ENCODE data around the gene SEL1L2.

GRCh38 chr20:10433134-10433532 lies 889 bp downstream of the MKKS start:
- RRBS = no CpG with 5 or more reads among the region's 21 CpGs

GRCh38 chr20:10555918-10556479 lies 117.8 kb downstream of the JAG1 start:
- RRBS = no CpG with 5 or more reads among the region's 5 CpGs

DNA sequence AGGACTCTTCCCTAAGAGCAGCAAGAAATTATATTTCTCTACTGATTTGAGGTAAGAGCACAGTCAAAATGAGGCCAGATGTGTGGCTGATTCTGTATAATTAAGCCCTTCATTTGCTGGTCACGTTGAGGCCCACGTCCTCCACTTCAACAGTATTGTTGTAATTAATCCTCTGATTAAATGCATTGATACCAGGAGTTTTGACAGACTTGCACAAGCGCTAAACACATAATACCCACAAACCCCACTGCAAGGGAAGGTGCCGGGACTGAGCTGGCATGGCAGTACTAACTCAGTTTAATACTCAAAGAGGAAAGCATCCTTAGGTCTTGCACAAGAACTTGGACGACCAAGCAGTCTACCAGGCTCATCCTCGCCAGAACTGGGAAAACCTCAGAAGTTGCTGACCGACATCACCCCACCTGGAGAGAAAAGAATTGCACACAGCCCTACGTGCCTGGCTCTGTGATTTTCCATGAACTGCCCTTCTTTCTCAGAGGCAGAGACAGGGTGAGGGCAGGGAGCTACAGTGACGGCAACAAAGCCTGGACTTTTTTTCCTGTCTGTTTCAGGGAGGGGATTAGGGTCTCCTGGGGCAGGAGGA lies 8.2 kb downstream of the JAG1 start:
- RRBS = no CpG with 5 or more reads among the region's 9 CpGs

DNA sequence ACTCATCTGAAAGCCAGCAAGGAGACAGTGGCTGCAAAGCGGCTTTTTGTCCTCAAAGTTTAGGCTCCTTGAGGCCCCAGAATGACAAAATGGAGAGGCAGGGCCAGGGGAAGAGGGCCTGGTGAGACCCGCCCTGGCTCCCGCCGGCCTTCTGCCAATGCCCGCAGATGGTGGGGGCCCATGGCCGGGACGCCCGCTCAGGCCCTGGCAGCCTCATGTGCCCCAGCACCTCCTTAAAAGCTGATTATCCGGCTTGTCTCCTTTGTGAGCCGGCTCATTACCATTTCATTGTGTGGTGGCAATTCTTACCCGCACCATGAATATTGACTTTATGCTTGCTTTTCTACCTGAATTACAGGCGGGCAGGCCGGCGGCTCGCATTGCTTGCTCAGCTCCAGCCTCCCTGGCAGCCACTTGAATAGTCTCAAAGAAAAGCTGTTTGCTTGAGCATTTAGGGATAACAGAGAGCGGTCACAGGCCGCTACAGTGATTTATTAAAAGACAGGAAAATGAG lies 119.9 kb upstream of the JAG1 start:
- RRBS = 55% methylated on average over 4 of the region's 17 CpGs

DNA sequence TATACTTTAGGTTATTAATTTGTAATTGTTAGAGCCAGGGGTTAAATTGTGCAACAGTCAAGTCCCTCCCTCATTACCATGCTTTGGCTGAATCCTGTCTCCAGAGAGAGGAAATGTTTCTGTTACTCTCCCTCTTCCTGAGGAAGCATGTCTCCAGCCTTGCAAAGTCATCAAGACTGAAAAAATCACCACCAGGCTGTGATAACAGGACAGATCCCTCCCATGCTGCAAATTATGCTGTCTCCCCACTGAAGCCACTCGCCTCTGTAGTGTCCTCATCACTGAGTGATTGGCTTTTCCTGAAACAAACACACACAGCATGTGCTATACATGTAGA lies 289.9 kb upstream of the JAG1 start:
- RRBS = no CpG with 5 or more reads among the region's 1 CpG

DNA sequence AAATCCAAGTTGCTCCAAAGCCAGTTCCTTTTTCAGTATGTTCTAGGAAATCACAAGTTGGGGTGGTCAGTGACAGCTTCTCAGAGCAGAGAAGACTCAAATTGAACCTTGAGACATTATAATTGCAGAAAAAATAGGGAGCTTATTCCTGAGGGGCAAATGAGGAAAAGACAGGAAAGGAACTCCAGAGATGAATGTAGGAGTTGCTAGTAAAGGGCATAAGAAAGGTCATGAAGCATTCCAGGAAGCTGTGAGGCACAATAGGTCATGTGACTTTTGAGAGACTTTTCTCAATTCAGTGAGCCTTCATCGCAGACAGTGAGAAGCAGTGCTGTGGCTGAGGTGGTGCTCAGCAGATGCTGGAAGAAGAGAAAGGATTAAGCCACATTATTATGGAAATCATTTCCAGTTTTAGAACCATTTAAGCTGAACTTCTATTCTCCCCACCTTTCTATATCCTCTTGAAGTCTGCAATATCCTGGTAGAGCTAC lies 4.1 kb downstream of the SPTLC3 start:
- RRBS = no CpG with 5 or more reads among the region's 1 CpG

DNA sequence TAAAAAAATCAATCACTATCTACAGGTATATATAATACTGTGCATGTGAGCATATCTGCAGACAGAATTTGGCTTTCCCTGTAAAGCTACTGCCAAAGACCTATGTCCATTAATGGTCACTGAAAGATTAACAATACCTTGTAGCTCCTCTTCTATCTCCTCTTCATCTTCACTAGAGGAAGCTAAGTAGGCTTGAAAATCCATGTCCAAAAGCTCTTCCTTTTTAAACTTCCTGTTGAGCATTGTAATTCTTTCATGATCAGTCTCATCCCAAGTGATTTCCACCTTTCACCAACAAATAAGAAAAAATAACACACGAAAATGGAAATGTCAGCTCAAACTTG lies 18.1 kb downstream of the ESF1 start:
- RRBS = no CpG with 5 or more reads among the region's 1 CpG

GRCh38 chr20:13775842-13776395 lies 8.8 kb downstream of the ESF1 start:
- RRBS = no CpG with 5 or more reads among the region's 4 CpGs

DNA sequence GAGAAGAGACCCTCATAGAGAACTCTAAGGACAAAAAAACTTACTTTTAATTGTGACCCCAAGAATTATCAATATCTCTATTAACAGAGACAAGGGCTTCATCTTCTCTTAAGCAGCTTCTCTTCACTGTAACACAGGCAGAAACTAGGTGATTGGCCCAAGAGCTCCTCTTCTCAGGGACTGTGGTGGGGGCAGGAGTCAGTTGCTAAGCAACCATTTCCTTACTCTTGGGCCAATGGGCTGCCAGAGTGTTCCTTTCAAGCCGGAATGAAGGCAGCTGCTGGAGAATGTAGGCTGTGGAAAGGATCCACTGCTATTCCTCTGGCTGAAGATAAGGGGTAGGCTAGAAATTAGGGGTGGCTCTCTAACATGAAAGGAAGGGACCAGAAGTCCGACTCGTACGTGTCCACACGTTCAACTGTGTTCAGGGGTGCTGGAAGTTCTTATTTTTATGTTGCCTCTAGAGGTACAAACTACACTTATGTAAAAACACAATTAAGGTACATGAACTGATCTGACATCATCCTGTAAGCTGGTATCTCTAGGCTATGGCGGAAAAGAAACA lies at the start of gene SEL1L2:
Gene SEL1L2 (minus strand): TSS at position 182 of the 565 bp plus-strand sequence.
- RRBS = no CpG with 5 or more reads among the region's 6 CpGs

GRCh38 chr20:14334316-14334960 lies 3.0 kb downstream of the FLRT3 start:
- RRBS = no CpG with 5 or more reads among the region's 3 CpGs

- RRBS = no CpG with 5 or more reads among the region's 3 CpGs
Measured at GRCh38 chr20:15937268-15937663, 636.0 kb downstream of the KIF16B start.

GRCh38 chr20:16040591-16041467 lies 532.4 kb downstream of the KIF16B start:
- RRBS = no CpG with 5 or more reads among the region's 4 CpGs

- RRBS = no CpG with 5 or more reads among the region's 1 CpG
Measured at GRCh38 chr20:16569471-16569871, 3.8 kb downstream of the KIF16B start.

DNA sequence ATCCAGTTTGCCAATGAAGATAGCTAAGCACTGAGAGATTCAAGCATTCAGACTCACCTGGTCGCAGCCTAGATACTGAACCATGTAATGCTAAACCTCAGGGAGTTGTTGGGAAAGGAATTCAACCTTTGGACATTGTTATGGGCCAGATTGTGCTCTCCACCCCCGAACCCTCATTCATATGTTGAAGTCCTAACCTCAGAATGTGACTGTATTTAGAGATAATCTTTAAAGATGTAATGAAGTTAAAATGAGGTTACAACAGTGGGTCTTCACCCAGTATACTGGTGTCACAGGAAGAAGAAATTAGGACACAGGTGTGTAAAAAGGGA lies 13.9 kb upstream of the KIF16B start:
- RRBS = no CpG with 5 or more reads among the region's 2 CpGs

- RRBS = no CpG with 5 or more reads among the region's 3 CpGs
Measured at GRCh38 chr20:17562618-17563137, 7.2 kb upstream of the DSTN start.

- RRBS = no CpG with 5 or more reads among the region's 7 CpGs
Measured at GRCh38 chr20:17571069-17571467, 1.2 kb downstream of the DSTN start.

DNA sequence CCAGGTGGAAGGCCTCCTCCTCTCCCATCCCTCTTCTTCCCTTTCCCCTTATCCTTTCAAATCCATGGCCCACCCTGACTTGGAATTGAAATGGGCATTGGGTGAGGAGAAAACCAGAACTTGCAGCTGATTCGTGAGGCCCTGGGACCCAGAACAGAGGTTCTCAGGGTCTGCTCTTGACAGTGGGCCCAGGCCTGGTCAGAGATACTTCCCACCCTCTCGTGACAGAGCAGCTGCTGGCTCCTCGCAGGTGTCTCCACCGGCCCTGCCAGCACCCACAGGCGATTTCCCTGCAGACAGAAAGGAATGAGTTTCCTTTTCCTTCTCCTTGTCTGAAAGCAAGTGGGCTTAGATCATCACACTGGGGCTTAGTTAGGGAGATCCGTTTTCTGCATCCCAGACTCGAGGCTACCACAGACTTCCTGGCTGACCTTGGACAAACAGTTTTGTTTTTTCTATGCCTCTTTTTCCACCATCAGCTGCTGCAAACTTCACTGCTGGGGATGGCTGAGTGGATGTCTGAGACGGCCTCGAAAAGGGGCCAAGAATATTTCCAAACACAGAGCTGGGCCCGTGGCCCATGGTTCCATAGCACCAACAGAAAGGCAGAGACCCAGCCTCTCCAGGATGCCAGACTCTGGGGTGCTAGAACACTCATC lies 86.4 kb downstream of the BANF2 start:
- RRBS = no CpG with 5 or more reads among the region's 10 CpGs

GRCh38 chr20:17808348-17808768 lies 108.6 kb downstream of the BANF2 start:
- RRBS = no CpG with 5 or more reads among the region's 7 CpGs

GRCh38 chr20:17835245-17835506 lies 133.4 kb downstream of the SNX5 start:
- RRBS = no CpG with 5 or more reads among the region's 7 CpGs